OCI-LY7 (cell line): Measurements from ENCODE around the gene MTA1.

- PRO-cap = no peak
- RAMPAGE, long total RNA = no peak
Measured at GRCh38 chr14:105218850-105219460, 29.4 kb upstream of the BTBD6 start.

DNA sequence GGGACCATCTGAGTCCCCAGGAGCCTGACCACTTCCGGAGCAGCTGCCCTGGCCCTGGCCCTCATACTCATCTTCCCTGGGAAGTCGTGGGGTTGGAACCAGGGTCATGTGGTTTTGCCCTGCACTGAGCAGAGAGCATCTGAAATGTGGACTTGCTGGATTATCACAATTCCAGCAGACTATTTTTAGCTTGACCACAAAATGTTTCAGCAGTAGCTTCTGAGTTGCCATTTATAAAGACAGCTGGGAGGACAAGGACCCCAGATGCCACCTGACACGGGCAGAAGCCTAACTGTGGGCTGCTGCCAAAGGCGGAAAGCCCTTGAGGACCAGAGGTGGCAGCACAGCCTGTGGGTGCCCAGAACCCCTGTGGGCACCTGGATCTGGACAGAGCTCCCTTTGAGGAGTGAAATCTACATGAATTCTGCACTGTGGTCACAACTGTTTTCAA lies 6.8 kb downstream of the BTBD6 start:
- PRO-cap = no peak
- RAMPAGE, long total RNA = no peak

GRCh38 chr14:105257465-105257946 lies 9.2 kb downstream of the BTBD6 start:
- PRO-cap = no peak
- RAMPAGE, long total RNA = no peak

- PRO-cap = no peak
- RAMPAGE, long total RNA = no peak
Measured at GRCh38 chr14:105292662-105293338, 8.0 kb downstream of the BRF1 start.

- PRO-cap = no peak
- RAMPAGE, long total RNA = no peak
Measured at GRCh38 chr14:105317044-105317397, 2.5 kb downstream of the PACS2 start.

- PRO-cap = no peak
- RAMPAGE, long total RNA = no peak
Measured at GRCh38 chr14:105336085-105337087, 21.8 kb downstream of the PACS2 start.

- PRO-cap = no peak
- RAMPAGE, long total RNA = no peak
Measured at GRCh38 chr14:105375537-105376220, 22.7 kb upstream of the TEX22 start.

DNA sequence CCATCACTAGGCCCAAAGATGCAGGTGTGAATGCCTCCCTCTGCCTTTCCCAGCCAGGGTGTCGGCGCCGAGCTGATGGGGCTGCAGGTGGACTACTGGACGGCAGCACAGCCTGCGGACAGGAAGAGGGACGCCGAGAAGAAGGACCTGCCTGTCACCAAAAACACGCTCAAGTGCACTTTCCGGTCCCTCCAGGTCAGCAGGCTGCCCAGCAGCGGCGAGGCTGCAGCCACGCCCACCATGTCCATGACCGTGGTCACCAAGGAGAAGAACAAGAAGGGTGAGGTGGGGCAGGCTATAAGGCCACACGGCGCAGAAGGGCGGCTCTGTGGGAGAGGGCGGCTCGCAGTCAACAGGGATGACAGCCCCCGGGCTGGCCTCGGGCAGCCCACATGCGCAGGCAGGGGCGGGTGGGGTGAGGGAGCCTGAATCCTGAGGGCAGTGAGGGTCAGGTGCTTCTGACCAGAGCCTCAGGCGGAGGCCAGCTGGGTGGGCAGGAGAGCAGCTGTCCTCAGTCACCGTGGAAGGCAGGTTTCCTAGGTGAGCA lies 5.7 kb upstream of the TEX22 start:
- PRO-cap = no peak
- RAMPAGE, long total RNA = no peak

DNA sequence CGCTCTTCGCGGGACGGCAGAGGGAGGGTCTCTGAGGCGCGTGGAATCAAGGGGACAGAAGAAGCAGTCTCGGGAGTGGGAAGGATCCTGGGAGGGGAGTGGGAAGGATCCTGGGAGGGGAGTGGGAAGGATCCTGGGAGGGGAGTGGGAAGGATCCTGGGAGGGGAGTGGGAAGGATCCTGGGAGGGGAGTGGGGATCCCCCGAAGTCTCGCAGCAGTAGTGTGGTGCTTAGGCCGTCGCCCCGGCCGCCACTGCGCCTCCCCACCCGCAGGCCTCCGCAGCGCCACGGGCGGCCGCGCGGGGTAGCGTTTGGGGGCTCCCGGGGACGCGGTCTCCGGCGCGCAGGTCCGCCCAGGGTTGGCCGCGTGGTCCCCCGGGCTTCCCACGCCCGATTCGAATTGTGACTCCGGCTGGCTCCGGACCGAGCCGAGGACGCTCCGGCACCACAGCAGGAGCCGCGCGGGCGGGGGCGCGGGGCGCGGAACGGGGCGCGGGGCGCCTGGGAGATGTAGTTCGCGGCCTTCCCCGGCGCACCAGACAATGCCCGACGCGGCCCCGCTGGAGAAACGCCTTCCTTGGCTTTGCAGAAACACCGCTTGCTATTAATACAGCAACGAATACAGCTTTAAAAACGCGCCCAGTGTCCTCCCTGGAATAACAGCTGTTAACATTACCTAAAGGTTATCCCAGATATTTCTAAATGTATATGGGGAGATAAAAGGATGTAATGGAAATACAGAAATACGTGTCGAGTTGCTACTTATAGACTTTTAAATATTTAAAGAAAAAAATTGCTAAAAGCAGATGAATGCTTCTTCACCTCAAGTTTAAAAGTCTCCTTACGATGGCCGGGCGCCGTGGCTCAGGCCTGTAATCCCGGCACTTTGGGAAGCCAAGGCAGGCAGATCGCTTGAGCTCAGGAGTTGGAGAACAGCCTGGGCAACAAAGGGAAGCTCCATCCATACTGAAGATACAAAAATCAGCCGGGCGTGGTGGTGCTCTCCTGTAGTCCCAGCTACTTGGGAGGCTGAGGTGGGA lies 4.5 kb upstream of the MTA1 start:
- PRO-cap = no peak
- RAMPAGE, long total RNA = no peak

DNA sequence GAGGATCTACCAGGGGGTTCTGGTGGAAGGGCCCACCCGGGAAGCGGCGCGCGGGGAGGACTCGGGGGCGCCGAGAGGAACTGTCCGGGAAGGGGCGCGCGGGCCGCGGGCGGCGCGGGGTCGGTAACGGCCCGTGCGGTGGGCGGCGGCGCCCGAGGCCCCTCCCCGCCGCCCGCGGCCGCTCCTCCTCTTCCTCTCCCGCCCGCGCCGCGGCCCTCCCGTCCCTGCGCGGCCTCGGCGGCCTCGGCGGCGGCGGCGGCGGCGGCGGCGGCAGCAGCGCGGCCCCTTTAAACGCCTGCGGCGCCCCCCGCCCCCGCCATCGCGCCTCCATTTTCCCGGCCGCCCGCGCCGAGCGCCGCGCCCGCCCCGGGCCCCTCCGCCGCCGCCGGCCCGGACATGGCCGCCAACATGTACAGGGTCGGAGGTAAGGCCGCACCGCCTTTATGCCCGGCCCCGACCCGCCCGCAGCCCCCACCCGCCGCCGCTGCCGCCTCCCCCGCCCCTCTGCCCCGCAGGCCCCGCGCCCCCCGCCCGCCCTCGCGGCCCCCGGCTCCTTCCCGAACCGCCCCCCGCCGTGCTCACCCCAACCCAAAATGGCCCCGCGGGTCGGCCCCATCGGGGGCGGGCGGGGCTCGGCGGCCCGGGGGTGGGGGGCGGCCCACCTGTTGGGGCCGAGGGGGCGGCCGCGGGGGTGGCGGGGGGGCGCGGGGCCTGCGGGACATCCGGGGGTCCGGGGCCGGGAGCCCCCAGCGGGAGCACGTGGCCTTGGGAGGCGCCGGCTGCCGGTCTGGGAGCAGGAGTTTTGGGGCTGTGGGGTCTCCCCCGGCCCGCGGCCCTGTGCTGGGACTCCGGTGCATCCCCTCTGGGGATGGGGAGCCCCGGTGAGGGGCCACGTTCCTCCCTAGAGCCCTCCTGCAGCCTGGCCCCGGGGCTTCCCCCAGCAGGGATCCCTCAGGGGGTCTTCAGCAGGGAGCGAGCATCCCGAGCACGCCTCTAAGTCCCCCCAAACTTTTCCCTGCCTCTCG lies at the start of gene MTA1:
Gene MTA1, plus strand, starts transcription at position 188 of the 1,025 bp plus-strand sequence.
- PRO-cap = bidirectional peak, plus-strand start at position 181 of the sequence, minus-strand start at position 128 of the sequence
- RAMPAGE, long total RNA = no peak

DNA sequence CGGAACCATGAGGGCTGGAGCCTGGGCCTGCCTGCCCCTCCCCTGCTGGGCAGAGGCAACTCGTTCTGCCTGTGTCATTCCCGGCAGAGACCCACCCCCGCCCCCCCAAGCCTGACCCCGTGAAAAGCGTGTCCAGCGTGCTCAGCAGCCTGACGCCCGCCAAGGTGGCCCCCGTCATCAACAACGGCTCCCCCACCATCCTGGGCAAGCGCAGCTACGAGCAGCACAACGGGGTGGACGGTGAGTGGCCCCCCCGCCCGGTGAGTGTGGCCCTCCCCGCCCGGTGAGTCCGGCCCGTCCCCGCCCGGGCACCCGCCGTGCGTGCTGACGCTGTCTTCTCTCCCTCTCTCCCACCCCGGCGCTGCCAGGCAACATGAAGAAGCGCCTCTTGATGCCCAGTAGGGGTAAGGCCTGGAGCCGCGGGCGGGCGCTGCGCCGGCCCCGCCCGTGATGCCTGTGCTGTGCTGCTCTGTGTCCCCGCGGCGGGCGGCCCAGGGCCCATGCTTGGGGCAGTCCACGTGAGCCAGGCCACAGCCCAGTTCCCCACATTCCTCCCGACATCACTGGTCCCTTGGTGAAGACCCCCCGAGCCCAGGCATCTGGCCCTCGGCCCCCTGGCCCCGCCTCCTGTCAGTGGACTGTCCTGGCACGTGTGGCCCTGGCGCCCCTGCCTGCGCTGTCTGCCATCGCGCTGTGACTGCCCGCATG lies 8.1 kb upstream of the CRIP2 start:
- PRO-cap = no peak
- RAMPAGE, long total RNA = no peak

DNA sequence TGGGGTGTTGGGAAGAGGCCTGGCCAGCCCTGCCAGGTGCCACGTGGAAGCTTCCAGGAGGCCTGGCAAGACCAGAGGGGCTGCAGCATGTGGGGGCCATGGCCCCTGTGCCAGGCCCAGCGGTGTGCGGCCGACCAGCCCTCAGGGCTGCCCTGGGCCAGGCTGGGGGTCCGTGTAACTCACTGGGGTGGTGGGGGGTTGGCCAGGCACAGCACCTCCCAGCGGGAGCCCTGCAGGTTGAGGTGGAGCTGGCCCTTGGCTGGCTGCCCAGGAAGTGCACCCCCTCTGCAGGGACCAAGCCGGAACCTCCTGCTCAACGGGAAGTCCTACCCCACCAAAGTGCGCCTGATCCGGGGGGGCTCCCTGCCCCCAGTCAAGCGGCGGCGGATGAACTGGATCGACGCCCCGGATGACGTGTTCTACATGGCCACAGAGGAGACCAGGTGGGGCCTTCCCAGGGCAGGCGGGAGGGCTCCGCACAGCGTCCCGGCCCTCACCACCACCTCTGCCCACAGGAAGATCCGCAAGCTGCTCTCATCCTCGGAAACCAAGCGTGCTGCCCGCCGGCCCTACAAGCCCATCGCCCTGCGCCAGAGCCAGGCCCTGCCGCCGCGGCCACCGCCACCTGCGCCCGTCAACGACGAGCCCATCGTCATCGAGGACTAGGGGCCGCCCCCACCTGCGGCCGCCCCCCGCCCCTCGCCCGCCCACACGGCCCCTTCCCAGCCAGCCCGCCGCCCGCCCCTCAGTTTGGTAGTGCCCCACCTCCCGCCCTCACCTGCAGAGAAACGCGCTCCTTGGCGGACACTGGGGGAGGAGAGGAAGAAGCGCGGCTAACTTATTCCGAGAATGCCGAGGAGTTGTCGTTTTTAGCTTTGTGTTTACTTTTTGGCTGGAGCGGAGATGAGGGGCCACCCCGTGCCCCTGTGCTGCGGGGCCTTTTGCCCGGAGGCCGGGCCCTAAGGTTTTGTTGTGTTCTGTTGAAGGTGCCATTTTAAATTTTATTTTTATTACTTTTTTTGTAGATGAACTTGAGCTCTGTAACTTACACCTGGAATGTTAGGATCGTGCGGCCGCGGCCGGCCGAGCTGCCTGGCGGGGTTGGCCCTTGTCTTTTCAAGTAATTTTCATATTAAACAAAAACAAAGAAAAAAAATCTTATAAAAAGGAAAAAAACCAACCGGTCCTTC lies 4.7 kb upstream of the CRIP2 start:
- PRO-cap = no peak
- RAMPAGE, long total RNA = no peak

- PRO-cap = no peak
- RAMPAGE, long total RNA = no peak
Measured at GRCh38 chr14:105471424-105472313, 3.0 kb upstream of the CRIP2 start.

DNA sequence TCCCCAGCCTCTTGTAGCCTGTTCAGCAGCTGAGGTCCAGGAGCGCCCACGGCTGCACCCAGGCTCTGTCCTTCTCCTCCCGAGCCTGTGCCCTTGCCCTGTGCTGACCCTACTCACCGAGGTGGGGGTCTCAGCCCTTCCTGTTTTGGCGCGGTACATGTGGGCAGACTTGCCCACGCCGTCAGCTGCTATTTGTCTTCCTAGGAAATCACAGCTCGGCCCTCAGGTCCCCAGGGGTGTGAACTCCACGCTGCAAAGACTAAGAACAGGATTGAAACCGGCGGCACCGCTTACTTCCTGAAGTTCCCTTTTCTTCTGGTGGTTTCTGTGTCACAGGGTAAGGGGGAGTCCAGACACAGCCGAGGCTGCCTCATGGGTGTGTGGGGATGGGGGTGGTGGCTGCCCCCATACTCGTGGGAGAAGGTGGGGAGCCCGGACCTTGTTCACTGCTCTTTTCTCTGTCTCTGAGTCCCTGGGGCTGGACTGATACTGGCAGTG lies 121.9 kb downstream of the TMEM121 start:
- PRO-cap = no peak
- RAMPAGE, long total RNA = no peak

- PRO-cap = no peak
- RAMPAGE, long total RNA = no peak
Measured at GRCh38 chr14:105706998-105707720, 180.8 kb downstream of the TMEM121 start.

GRCh38 chr14:105769051-105770123 lies 243.0 kb downstream of the TMEM121 start:
- PRO-cap = no peak
- RAMPAGE, long total RNA = no peak

DNA sequence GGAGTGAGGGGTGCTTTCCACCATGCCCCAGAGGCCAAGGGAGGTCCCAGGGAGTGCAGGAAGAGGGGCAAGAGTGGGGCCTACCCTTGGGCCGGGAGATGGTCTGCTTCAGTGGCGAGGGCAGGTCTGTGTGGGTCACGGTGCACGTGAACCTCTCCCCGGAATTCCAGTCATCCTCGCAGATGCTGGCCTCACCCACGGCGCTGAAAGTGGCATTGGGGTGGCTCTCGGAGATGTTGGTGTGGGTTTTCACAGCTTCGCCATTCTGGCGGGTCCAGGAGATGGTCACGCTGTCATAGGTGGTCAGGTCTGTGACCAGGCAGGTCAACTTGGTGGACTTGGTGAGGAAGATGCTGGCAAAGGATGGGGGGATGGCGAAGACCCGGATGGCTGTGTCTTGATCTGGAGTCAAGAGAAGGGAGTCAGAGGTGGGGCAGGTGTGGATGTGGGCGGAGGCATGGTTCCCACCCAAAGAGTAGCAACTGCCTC lies 328.5 kb downstream of the TMEM121 start:
- PRO-cap = no peak
- RAMPAGE, long total RNA = no peak

- PRO-cap = no peak
- RAMPAGE, long total RNA = no peak
Measured at GRCh38 chr14:105885363-105885900, 359.0 kb downstream of the TMEM121 start.

DNA sequence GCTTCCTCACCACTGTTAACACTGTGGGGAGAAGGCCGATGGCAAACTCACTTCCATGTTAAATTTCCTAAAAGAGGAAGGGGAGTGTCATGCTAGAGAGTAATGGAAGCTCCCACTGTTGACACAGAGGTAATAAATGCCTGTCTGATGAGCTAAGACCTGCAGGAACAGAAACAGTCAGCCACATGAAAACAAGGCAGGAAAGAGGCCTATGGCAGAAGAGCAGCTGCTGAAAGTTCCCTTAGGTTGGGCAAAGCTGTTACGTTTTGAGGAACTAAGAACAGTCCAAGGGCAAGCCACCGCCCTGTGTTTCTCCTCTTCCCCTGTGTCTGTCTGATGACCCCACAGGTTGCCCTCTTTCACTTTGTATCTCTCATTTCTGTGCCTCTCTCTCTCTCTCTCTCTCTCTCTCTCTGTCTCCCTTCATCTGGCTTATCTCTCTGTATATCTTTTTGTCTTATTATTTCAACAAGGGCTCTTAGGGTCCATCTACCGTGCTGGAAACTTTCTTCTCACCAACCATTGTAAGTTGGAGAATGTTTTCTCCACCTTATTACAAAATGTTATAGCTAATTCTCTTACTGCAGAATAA lies 422.7 kb downstream of the TMEM121 start:
- PRO-cap = no peak
- RAMPAGE, long total RNA = no peak

DNA sequence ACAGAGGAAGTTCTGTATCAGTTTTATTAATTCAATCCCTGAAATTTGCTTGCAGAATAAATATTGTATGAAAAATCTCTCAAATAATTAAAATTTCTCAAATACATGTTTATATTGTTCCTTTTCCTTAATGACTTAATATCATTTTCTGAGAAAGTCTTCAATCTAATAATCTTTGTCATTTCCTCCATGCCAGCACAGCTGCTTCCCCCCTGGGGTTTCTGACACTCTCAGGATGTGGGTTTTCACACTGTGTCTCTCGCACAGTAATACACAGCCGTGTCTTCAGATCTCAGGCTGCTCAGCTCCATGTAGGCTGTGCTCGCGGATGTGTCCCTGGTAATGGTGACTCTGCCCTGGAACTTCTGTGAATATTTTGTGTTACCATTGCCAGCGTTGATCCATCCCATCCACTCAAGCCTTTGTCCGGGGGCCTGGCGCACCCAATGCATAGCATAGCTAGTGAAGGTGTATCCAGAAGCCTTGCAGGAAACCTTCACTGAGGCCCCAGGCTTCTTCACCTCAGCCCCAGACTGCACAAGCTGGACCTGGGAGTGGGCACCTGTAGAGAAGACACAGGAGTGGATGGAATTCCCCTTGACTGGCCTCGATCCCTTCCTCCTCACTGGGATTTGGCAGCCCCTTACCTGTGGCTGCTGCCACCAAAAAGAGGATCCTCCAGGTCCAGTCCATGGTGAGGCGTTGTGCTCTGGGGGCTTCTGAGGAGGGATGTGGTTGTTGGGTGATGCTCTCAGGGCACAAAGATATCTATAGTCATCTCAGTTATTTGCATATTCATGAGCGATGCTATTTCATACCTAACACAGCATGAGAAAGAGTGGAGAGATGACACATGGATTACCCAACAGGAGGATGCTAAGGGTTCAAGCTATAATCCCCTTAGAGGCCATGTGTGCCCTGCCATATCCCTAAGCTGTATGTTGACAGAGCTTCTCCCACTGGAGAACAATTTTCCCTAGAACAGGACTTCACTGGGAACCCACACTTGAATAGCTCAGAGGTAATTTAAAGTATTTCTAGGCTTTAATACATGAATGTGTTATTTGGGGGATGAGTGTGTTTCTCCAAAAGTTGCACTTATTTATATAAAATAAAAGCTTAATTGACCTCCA lies 478.8 kb downstream of the TMEM121 start:
- PRO-cap = no peak
- RAMPAGE, long total RNA = no peak